Ovary (tissue), 7 donors: Measurements from ENCODE around the gene CHIA.

- PRO-cap, 7 experiments: no peak in any of the 7 experiments
- RAMPAGE, long total RNA, 2 experiments: no peak in any of the 2 experiments
Observed at GRCh38 chr1:111225547-111226458, 1.7 kb upstream of the CHI3L2 start.

- PRO-cap, 7 experiments: no peak in any of the 7 experiments
- RAMPAGE, long total RNA, 2 experiments: no peak in any of the 2 experiments
Observed at GRCh38 chr1:111290582-111291030, at the start of gene CHIA. Gene CHIA (plus strand): TSS chr1:111290851.

DNA sequence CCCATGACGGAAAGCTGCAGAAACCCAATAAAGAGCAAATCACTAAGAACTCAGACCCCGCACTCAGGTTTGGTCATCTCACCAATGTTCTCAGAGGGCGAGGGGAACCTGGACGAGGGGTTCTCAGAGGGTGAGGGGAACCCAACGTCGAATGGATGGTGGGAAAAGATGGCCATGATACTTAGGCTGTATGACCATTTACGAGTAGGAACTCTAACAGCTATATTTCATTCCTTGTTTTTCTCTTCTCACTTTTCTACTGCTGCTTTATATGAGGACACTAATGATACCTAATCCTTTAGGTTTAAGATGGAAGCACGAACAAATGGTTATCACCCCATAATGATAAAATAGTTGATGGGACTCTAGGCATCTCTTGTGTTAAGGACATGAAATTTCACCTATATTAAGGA is 7.9 kb upstream of the OVGP1 start:
- PRO-cap, 7 experiments: no peak in any of the 7 experiments
- RAMPAGE, long total RNA, 2 experiments: no peak in any of the 2 experiments

DNA sequence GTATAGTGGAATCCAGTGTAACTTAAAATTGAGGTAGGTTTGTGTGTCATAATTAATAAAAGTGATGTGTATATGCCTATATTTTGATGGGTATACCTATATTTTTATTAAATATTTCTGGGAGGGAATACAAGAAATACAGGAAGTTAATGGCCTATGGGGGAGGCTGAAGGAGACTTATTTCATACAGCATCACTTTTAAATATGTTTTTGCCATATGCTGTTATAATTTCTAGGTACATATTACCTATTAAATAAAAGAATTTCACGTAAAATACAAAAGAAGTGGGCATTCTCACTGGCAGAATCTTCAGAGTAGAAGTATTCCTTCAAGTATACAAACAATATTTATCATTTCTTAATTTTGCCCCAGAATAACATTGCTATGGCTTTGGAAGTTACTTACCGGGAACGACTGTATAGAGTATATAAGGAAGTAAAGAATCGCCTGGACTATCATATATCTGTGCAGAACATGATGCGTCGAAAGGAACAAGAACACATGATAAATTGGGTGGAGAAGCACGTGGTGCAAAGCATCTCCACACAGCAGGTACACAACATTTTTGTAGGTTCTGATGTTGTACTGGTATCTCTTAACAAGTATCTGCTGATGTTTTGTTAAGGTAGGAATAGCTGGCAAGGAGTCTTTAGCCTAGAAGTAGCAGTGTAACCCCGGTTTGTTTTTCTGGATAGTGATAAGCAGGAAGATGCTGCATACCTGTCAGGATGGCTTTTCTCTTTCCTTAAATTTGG is 10.0 kb downstream of the ATP5PB start:
- PRO-cap, 7 experiments: no peak in any of the 7 experiments
- RAMPAGE, long total RNA, 2 experiments: no peak in any of the 2 experiments

- PRO-cap, 7 experiments: peak in 1 of 7 experiments; most common minus-strand start chr1:111476873 (in 1)
- RAMPAGE, long total RNA, 2 experiments: no peak in any of the 2 experiments
Observed at GRCh38 chr1:111476611-111477453, 3.0 kb downstream of the C1orf162 start.

DNA sequence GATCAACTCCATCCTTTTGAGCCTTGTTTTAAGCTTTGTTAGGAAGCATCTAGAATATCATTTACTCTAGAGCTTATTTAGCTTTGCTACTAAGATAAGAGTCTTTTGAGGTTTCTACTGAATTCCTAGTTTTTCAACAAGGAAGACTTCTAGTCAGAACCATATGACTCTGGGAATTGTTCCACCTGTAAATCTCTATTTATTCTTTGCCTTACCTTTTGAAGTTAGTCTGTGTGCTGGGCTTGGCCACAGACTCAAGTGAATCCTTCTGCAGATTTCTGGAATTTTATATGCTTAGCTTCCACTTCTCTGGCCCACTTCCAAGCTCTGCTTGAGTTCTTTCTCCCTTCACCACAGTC is 49.1 kb downstream of the INKA2 start:
- PRO-cap, 7 experiments: no peak in any of the 7 experiments
- RAMPAGE, long total RNA, 2 experiments: no peak in any of the 2 experiments

DNA sequence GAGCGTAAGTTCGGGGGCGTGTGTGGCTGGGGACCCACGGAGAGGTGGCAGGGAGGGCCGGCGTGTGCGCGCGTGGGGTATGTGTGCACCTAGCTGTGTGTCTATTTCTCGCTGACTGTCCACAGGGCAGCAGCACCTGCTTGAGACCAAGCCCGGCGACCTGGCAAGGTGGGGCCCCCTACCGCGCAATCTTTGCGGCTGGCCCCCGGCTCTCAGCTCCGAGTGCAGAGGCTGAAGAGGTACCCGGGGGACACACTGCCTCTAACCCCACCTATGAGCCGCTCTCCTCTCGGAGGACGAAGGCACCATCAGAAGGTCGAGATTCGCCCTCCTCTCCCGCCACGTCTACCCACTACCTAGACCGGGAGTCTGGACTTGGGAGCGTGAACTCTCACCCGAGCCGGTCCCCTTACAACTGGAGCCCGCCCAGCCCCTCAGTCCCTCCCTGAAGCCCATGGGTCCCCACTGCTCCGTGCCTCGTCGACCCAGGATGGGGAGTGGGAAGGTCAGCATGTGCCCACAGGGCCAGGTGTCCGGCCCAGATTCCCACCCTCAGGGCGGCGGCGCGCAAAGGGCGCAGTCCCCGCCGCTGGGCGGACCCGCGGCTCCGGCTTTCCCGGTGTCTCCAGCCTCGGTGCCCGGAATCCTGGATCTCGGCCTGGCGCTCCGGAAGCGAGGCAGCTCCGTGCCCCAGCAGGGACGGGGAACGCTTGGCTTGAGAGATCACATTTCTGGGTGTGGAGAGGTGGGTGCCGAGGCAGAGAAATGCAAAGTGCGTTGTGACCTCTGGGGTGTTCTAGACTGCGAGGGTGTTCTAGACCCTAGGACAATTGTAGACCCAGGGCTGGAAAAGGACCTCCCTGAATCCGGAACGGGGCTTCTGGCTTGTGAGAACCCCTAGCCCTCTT is 1.2 kb upstream of the KCND3 start:
- PRO-cap, 7 experiments: no peak in any of the 7 experiments
- RAMPAGE, long total RNA, 2 experiments: no peak in any of the 2 experiments

- PRO-cap, 7 experiments: no peak in any of the 7 experiments
- RAMPAGE, long total RNA, 2 experiments: no peak in any of the 2 experiments
Observed at GRCh38 chr1:112056290-112056894, 66.9 kb upstream of the KCND3 start.

DNA sequence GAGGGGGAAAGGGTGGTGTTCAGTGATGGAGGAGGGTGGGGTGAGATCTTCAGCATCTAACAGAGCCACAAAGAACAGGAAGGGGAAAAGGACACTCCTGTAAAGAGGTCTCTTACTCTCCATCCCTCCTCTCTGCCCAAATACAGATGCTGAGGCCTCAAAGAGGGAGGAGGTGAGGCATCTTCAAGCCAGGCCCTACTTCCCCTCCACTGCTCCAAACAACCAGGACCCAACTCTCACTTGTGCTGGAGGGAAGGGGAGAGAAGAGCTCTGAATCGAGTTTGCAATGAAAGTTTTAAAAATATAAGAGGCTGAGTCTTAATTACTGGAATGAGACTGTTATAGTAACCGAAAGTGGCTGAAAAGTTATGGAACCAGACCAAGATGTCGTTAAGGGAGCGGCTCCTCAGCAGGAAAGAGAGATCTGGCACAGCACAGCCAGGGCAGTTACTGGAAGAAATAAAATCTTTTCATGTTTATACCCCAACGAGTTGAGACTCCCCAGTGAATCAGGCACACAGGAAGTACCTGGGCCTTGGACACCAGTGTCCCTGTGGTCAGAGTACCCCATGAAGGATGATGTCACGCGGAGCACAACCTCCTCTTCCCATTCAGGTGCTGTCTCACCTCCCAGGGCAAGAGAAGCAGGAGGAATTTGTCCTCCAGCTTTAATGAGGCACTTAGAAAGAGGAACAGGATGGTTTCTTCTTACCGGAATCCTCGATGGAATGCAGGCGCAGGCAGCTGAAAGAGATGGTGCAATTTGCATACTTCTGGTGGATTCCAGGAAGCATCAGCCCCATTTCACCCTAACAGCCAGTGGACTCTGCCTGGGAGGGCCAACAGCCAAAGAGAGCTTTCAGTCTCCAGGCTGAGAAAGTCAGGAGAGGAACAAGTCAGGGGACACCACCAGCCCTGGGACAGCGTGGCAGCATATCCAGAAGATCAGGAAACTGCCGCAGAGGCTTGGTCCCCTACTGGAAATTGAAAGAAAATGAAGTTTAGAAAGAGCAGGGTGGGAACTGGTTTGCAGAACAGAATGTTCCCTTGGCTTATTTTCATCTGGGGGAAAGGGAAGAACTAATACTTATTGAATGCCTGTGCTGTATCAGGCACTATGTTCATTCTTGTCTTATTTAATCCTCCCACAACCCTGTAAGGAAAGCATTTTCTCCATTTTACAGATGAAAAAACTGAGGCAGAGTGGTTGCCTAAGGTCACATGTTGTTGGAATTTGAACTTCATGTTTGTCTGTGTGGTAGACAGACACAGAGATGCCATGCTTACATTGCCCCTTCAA is 35.9 kb upstream of the CTTNBP2NL start:
- PRO-cap, 7 experiments: peak in 6 of 7 experiments; most common plus-strand start position 862 of the sequence (in 5); most common minus-strand start position 730 of the sequence (in 6)
- RAMPAGE, long total RNA, 2 experiments: start-site peak on the minus strand in 2 of 2 experiments, centred at positions 954 to 963 of the sequence, 51 to 58 reads per replicate

DNA sequence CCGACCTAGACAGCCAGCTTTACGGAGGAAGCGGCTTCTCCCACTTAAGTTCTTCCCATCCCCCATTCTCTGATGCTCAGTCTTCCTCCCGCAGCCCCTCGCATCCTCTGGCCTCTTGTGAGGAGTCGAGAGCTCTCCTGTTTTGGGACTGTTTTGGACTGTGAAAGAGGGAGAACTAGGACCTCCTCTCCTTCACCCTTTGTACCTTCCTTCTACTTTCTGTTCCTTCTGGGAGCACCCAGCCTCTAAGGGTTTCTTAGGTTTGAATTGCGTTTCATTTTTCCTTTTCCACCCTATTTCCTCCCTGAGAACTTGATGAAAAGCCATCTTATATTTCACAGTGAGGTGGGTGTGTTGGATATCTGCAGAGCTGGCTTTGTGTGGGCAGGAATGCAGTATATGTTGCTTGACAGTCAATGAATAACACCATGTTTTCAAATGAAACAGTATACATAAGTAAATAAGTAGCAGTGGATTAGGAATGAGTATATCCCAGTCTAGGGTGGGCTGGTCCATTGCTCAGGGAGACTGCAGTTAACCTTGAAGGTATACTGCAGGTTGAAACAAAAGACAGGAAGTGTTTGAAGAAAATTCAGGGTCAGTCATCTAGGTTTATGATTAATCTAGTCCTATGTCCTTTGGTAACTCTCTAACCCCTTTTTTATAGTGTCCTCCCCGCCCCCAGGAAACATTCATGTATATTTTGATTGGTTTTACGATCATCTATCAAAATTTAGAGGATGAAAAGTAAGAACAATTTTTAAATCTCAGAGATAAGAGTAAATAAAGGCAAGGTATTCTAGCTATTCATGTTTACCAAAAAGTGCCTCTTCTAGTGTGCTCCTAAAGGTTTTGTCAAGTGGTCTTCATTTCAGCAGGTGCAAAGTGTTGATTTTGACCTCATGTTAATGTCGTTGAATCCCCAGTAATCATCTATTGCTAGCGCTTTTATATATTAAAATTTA is 1.0 kb downstream of the CTTNBP2NL start:
- PRO-cap, 7 experiments: no peak in any of the 7 experiments
- RAMPAGE, long total RNA, 2 experiments: no peak in any of the 2 experiments

DNA sequence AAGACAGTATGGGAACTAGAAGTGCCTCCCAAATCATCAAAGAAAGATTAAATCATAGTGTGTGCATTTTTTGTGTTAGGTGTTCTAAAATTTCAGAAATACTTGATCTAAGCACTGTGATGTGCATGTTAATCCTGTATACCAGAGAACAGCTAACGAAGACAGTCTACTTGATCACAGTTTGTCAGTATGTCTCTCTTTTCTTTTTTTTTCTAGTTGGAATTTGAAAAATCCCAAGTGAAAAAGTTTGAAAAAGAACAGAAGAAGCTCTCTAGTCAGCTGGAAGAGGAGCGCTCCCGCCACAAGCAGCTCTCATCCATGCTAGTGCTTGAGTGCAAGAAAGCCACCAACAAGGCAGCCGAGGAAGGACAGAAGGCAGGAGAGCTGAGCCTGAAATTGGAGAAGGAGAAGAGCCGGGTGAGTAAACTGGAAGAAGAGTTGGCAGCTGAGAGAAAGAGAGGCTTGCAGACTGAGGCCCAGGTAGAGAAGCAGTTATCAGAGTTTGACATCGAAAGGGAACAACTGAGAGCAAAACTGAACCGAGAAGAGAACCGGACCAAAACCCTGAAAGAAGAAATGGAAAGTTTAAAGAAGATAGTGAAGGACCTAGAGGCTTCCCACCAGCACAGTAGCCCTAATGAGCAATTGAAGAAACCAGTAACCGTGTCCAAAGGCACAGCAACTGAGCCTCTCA is 52.9 kb upstream of the WNT2B start:
- PRO-cap, 7 experiments: no peak in any of the 7 experiments
- RAMPAGE, long total RNA, 2 experiments: no peak in any of the 2 experiments

DNA sequence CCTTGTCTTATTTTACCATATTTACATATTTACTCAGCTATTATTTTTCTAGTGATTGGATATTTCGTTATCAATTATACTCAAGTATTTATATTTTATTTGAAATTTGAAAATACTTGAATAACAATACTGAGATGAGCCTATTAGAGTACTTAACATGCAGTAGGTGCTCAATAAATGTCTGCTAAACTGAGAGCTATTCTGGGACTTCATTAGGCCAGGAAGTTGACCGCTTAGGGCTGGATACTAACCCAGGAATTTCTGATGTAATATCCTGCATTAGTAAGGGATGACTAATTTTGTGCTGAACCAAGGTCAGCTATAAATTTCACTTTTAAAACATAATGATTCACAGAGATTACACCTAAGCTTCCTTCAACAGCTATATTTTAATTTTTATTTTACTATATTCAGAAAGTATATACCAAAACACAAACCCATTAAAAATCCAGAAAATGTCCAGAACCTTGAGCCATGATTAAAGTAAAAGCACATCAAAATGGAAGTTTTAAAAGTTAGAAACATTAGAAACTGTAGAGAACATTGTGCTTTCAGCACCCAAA is 35.3 kb downstream of the WNT2B start:
- PRO-cap, 7 experiments: no peak in any of the 7 experiments
- RAMPAGE, long total RNA, 2 experiments: no peak in any of the 2 experiments

GRCh38 chr1:112697893-112698291 is 9.0 kb downstream of the RHOC start:
- PRO-cap, 7 experiments: no peak in any of the 7 experiments
- RAMPAGE, long total RNA, 2 experiments: no peak in any of the 2 experiments

DNA sequence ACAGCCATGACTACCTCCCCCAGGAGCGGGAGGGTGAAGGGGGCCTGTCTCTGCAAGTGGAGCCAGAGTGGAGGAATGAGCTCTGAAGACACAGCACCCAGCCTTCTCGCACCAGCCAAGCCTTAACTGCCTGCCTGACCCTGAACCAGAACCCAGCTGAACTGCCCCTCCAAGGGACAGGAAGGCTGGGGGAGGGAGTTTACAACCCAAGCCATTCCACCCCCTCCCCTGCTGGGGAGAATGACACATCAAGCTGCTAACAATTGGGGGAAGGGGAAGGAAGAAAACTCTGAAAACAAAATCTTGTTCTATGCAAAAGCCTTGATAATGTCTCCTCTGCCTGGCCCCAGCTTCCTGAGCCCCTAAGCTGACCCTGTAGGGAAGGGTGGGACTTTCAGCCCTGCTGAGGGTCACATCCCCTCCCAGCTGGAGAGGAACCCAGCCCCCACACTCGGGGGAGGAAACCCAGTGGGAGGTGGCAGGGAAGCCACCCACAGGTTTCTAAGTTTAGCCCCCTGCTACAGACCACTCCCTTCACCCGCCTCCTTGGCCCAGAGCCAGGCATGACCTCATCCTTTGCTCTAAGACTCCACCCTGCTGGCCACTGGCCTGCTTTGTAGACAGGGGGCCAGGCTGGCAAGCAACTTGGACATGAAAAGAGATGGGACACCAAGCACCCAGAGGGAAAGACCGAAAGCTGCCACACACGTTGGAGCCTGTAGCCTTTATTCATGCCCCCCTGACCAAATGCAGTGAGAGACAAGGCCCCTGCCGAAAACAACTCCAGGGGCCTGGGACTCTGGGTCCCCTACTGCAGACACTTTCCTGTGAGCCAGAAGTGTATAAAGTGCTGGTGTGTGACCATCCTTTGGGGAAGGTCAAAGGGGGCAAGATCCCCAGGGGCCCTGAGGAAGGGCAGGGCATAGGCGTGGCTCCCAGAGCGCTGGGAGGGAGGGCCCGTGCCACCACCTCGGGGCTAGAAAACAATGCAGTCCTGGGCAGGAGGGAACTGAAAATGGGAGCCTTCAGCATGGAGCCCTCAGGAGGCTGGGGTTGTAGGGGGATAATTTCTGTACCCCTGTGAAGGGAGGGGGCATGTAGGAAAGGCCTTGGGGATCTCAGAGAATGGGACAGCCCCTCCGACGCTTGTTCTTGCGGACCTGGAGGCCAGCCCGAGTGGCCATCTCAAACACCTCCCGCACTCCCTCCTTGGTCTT is 6.1 kb downstream of the RHOC start:
- PRO-cap, 7 experiments: peak in 6 of 7 experiments; most common plus-strand start position 65 of the sequence (in 6); most common minus-strand start position 77 of the sequence (in 6)
- RAMPAGE, long total RNA, 2 experiments: no peak in any of the 2 experiments

DNA sequence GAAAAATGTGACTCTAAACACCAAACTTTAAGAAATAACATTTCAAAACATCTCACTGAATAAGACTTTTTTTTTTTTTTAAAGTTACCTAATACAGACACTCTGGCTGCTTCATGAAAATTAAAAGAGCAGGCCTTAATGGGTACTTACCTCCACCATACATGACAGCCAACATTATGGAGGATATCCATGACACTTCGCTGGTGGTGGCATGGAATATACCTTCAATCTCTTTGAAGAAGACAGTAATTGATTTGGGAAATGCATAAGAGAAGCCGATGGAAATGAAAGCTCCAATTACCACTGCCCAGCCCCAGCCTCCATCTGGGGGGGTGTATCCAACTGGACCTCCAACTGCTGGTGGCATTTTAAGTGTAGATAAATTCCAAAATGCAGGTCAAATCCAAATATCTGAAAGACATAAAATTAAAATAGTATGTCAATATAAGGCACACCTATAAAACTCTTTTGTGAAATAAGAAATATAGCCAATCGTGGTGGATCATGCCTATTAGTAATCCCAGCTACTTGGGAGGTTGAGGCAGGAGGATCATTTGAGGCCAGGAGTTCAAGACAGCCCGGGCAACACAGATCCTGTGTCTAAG is 27.0 kb downstream of the SLC16A1 start:
- PRO-cap, 7 experiments: no peak in any of the 7 experiments
- RAMPAGE, long total RNA, 2 experiments: no peak in any of the 2 experiments

- PRO-cap, 7 experiments: no peak in any of the 7 experiments
- RAMPAGE, long total RNA, 2 experiments: no peak in any of the 2 experiments
Observed at GRCh38 chr1:112997748-112998351, 41.9 kb upstream of the SLC16A1 start.

GRCh38 chr1:113027013-113027988 is 45.7 kb upstream of the LRIG2 start:
- PRO-cap, 7 experiments: no peak in any of the 7 experiments
- RAMPAGE, long total RNA, 2 experiments: no peak in any of the 2 experiments

- PRO-cap, 7 experiments: no peak in any of the 7 experiments
- RAMPAGE, long total RNA, 2 experiments: no peak in any of the 2 experiments
Observed at GRCh38 chr1:113255330-113256197, 134.8 kb upstream of the MAGI3 start.

- PRO-cap, 7 experiments: no peak in any of the 7 experiments
- RAMPAGE, long total RNA, 2 experiments: no peak in any of the 2 experiments
Observed at GRCh38 chr1:113394089-113394679, 3.9 kb downstream of the MAGI3 start.

- PRO-cap, 7 experiments: no peak in any of the 7 experiments
- RAMPAGE, long total RNA, 2 experiments: no peak in any of the 2 experiments
Observed at GRCh38 chr1:113462764-113463637, 72.7 kb downstream of the MAGI3 start.